GM12878 (cell line): ENCODE data around the genes NCAPH2 and CPT1B.

DNA sequence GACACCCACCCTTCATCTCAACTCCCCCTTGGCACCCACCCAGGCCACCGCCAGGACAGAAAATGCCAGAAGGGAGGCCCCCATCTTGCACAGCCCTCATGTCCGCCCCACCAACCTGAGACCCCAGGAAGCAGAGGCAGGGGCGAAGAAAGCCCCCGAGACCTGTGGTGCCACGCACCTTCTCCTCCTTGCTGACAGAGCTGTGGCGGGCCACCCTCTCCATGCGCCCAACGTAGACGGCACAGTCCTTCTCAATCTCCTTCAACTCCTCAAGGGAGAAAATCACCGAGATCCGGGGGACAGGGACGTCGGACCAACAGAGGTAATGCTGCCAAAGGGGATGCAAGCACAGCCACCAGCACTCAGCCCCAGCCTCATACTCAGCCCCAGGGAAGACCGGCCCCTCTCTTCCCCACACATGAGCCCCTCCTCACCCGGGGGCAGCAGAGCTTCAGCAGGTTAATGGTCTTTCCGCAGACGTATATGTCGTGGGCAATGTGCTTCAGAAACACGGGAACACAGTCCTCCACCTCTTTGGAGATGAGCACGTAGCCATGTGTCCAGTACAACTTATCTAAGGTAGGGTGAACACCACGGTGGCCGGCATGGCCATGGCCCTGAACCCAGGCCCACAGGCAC is 19.1 kb downstream of the TUBGCP6 start:
- RAMPAGE, long total RNA = no peak
- RRBS, 2 experiments = 98 to 100% methylated on average over 1 to 5 of the region's 22 CpGs
CAGE:
- cytosol, long polyA minus RNA = no peak
- cytosol, long polyA plus RNA = no peak
- long polyA plus RNA = no peak
- nucleolus, long total RNA = no peak
- nucleus, long polyA plus RNA = no peak
- nucleus, long total RNA = no peak

- RAMPAGE, long total RNA = no peak
- RRBS, 2 experiments = 2 to 3% methylated on average over 5 of the region's 21 CpGs
CAGE:
- cytosol, long polyA minus RNA = no peak
- cytosol, long polyA plus RNA = no peak
- long polyA plus RNA = no peak
- nucleolus, long total RNA = no peak
- nucleus, long polyA plus RNA = no peak
- nucleus, long total RNA = no peak
These were observed 874 bp upstream of the PPP6R2 start for GRCh38 chr22:50342229-50342677.

DNA sequence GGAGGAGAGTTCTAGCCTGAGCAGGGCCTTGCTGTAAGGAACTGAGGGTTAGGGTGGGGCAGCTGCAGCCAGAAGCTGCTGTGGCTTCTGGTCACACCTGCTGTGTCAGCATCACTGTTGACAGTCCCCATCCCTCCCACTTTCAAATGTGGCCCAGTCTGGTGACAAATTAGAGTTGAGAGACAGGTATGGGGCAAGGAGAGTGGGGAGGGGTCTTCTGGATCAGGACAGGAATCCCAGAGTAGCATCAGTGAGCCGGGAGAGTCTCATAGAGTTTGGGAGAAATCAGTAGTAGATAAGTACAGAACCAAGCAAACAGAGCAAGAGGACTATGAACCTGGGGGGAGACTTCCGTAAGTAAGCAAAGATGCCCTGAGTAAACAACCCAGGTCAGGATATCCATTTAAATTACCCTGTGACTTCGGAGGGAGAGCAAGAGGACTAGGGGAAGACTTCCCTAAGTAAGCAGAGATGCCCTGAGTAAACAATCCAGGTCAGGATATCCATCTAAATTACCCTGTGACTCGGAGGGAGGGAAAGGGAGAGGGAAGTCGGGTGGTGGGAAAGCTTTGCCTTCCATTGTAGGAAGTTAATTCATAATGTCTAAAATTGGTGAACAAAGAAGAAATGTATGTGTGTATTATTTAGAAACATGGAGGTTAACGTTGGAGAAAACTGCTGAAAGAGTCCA is 53.8 kb downstream of the PPP6R2 start:
- RAMPAGE, long total RNA = no peak
- RRBS, 2 experiments = no CpG with 5 or more reads among the region's 6 CpGs
CAGE:
- cytosol, long polyA minus RNA = no peak
- cytosol, long polyA plus RNA = no peak
- long polyA plus RNA = no peak
- nucleolus, long total RNA = no peak
- nucleus, long polyA plus RNA = no peak
- nucleus, long total RNA = no peak

- RAMPAGE, long total RNA = no peak
- RRBS, 2 experiments = 97% methylated on average over 5 of the region's 30 CpGs; no CpG with 5 or more reads in 1 of the 2 experiments
CAGE:
- cytosol, long polyA minus RNA = no peak
- cytosol, long polyA plus RNA = no peak
- long polyA plus RNA = no peak
- nucleolus, long total RNA = no peak
- nucleus, long polyA plus RNA = no peak
- nucleus, long total RNA = no peak
These were observed 12.6 kb downstream of the SBF1 start for GRCh38 chr22:50462160-50462799.

DNA sequence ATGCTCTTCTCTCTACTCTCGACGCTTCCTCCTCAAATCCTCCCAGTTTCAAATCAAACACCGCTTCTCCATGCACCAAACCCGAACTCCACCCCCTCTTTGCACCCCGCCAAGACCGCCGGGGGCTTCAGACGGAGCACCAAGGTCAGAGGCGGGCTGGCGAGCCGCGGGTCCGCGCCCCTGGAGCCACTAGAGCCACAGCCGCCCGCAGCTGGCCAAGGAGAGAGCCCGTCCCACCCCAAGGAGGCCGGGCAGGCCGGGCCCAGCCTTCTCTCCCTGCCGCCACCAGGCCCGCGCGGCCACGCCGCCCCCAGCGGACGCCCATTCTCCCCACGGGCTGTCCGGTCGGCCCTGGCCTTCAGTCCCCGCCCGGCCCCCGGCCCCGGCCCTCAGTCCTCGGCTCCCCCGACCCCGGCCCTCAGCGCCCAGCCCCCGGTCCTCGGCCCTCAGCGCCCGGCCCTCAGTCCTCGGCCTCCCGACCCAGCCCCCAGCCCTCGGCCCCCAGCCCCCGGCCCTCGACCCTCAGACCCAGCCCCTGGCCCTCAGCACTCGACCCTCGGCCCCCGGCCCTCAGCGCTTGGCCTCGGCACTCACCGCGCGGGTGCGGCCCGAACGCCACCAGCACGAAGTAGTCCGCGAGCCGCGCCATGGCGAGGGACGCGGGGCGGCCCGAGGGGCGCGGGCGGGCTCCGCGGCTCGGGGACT is 491 bp downstream of the SBF1 start:
- RAMPAGE, long total RNA = no peak
- RRBS, 2 experiments = 1 to 2% methylated on average over 15 of the region's 74 CpGs
CAGE:
- cytosol, long polyA minus RNA = no peak
- cytosol, long polyA plus RNA = no peak
- long polyA plus RNA = no peak
- nucleolus, long total RNA = no peak
- nucleus, long polyA plus RNA = no peak
- nucleus, long total RNA = no peak

GRCh38 chr22:50507852-50509064 is at the start of gene NCAPH2:
Gene NCAPH2, plus strand, starts transcription at chr22:50508224.
- RAMPAGE, long total RNA = start-site peak on the plus strand at chr22:50508252-50508324, 84 and 57 reads in 2 replicates
- RRBS, 2 experiments = no CpG with 5 or more reads among the region's 96 CpGs
CAGE:
- cytosol, long polyA minus RNA = start-site peak on the plus strand at chr22:50508247-50508254, 43 reads
- cytosol, long polyA plus RNA = no peak
- long polyA plus RNA = no peak
- nucleolus, long total RNA = no peak
- nucleus, long polyA plus RNA = no peak
- nucleus, long total RNA = no peak

DNA sequence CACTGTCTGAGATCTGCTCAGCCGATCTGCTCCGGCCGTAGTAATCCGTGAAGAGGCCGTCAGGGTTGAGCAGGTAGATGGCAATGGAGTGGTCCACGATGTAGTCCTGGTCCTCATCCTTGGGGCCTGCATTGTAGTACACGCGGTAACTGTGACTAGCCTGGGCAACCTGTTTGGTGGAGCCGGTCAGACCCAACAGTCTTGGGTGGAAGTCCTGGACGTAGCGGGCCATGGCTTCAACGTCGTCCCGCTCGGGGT is 1.8 kb downstream of the SCO2 start:
- RAMPAGE, long total RNA = no peak
- RRBS, 2 experiments = 83% methylated on average over 2 of the region's 15 CpGs; no CpG with 5 or more reads in 1 of the 2 experiments
CAGE:
- cytosol, long polyA minus RNA = no peak
- cytosol, long polyA plus RNA = no peak
- long polyA plus RNA = no peak
- nucleolus, long total RNA = no peak
- nucleus, long polyA plus RNA = no peak
- nucleus, long total RNA = no peak

DNA sequence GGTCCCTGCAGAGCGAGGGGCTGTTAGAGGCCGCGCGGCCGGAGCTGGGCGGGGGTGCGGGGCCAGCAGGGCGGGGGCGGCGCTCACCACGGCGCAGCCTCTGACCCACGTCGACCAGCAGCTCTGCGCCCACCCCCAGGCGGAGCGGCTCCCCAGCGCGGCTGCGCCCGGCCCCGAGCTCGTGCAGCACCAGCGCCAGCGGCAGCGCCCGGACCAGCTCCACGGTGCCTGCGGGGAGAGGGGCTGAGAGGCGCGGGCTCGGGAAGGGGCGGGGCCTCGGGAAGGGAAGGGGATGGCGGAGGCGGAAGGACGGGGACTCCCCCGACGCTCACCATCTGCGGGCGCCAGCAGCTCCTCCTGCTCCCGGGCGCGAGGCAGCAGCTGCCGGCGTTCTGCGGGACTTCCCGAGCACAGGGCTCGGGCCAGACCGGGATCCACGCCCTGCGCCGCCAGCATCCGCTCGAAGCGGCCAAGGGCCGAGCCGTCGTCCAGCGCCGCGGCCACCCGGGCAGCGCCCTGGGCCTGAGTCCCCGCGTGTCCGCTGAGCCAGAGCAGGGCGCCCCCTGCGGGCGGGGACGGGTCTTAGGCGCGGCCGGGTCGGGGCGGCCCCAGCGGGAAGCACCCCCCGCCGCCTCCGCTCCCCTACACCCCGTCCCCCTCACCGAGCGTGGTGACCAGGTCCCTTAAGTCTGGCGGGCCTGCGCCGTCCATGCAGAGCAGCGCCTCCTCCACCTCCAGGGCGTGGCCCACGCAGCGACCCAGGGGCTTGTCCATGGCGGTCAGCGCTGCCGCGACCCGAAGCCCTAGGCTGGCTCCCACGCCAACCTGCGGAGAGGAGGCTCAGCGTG is 740 bp upstream of the SCO2 start:
- RAMPAGE, long total RNA = no peak
- RRBS, 2 experiments = under 1 to 1% methylated on average over 35 to 40 of the region's 98 CpGs
CAGE:
- cytosol, long polyA minus RNA = no peak
- cytosol, long polyA plus RNA = start-site peak on the minus strand centred at position 541 of the sequence, 49 bp wide, 121 and 102 reads in 2 replicates
- long polyA plus RNA = start-site peak on the minus strand centred at position 227 of the sequence, 12 bp wide, 23 and 27 reads in 2 replicates; start-site peak on the minus strand centred at position 534 of the sequence, 43 bp wide, 74 and 87 reads in 2 replicates
- nucleolus, long total RNA = start-site peak on the minus strand centred at position 221 of the sequence, 5 bp wide, 40 reads
- nucleus, long polyA plus RNA = start-site peak on the minus strand centred at position 237 of the sequence, 38 bp wide, 61 and 104 reads in 2 replicates
- nucleus, long total RNA = no peak

DNA sequence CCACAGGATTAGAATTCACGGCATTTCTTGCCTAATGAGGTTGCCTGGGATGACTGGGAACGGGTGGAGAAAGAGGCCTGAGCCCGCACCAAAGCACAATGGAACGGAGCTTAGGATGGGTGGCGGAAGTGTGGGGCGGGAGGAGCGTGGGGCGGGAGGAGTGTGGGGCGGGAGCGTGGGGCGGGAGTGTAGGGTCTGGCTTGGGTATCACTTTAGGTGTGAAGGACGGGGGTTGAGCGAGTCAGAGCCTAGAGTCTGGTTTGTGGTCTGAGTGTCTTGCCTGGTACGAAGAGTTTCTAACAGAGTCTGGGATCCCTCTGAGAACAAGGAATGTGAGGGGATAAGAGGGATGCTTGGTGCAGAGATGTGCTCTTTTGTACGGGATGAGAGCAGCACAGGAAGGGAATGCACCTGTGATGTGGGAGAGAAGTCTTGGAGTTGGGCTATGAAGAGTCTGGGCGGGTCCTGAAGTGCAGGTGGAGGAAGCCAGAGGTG is 1.3 kb downstream of the SYCE3 start:
- RAMPAGE, long total RNA = no peak
- RRBS, 2 experiments = no CpG with 5 or more reads among the region's 16 CpGs
CAGE:
- cytosol, long polyA minus RNA = no peak
- cytosol, long polyA plus RNA = no peak
- long polyA plus RNA = no peak
- nucleolus, long total RNA = no peak
- nucleus, long polyA plus RNA = no peak
- nucleus, long total RNA = no peak

DNA sequence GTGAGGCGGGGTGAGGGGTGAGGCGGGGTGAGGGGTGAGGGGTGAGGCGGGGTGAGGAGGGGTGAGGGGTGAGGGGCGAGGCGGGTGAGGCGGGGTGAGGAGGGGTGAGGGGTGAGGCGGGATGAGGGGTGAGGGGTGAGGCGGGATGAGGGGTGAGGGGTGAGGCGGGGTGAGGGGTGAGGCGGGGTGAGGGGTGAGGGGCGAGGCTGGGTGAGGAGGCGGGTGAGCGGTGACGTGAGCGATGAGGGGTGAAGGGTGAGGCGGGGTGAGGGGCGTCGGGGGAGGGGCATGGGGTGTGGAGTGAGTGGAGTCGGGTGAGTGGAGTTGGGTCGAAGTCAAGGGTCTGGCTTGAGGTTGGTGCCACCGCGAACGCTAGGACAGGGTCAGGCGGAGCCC is 314 bp downstream of the SYCE3 start:
- RAMPAGE, long total RNA = no peak
- RRBS, 2 experiments = no CpG with 5 or more reads among the region's 24 CpGs
CAGE:
- cytosol, long polyA minus RNA = no peak
- cytosol, long polyA plus RNA = no peak
- long polyA plus RNA = no peak
- nucleolus, long total RNA = no peak
- nucleus, long polyA plus RNA = no peak
- nucleus, long total RNA = no peak

- RAMPAGE, long total RNA = no peak
- RRBS, 2 experiments = no CpG with 5 or more reads among the region's 45 CpGs
CAGE:
- cytosol, long polyA minus RNA = start-site peak on the minus strand at chr22:50578579-50578589, 25 reads
- cytosol, long polyA plus RNA = no peak
- long polyA plus RNA = no peak
- nucleolus, long total RNA = start-site peak on the plus strand at chr22:50578965-50579048, 8 reads
- nucleus, long polyA plus RNA = no peak
- nucleus, long total RNA = no peak
These were observed at the start of gene CPT1B for GRCh38 chr22:50578233-50579330. Gene CPT1B, minus strand, starts transcription at chr22:50578427.

- RAMPAGE, long total RNA = no peak
- RRBS, 2 experiments = 58 to 69% methylated on average over 3 to 6 of the region's 15 CpGs
CAGE:
- cytosol, long polyA minus RNA = no peak
- cytosol, long polyA plus RNA = no peak
- long polyA plus RNA = no peak
- nucleolus, long total RNA = no peak
- nucleus, long polyA plus RNA = no peak
- nucleus, long total RNA = no peak
These were observed 37.1 kb upstream of the ACR start for GRCh38 chr22:50700796-50701384.

- RAMPAGE, long total RNA = no peak
- RRBS, 2 experiments = no CpG with 5 or more reads among the region's 14 CpGs
CAGE:
- cytosol, long polyA minus RNA = no peak
- cytosol, long polyA plus RNA = no peak
- long polyA plus RNA = no peak
- nucleolus, long total RNA = no peak
- nucleus, long polyA plus RNA = no peak
- nucleus, long total RNA = no peak
These were observed 12.3 kb upstream of the ACR start for GRCh38 chr22:50725497-50726253.

GRCh38 chr22:50756277-50757809 is 18.8 kb downstream of the ACR start:
- RAMPAGE, long total RNA = no peak
- RRBS, 2 experiments = no CpG with 5 or more reads among the region's 42 CpGs
CAGE:
- cytosol, long polyA minus RNA = no peak
- cytosol, long polyA plus RNA = no peak
- long polyA plus RNA = no peak
- nucleolus, long total RNA = no peak
- nucleus, long polyA plus RNA = no peak
- nucleus, long total RNA = no peak